Calu3 (cell line): ENCODE data around the gene MAST2.

DNA sequence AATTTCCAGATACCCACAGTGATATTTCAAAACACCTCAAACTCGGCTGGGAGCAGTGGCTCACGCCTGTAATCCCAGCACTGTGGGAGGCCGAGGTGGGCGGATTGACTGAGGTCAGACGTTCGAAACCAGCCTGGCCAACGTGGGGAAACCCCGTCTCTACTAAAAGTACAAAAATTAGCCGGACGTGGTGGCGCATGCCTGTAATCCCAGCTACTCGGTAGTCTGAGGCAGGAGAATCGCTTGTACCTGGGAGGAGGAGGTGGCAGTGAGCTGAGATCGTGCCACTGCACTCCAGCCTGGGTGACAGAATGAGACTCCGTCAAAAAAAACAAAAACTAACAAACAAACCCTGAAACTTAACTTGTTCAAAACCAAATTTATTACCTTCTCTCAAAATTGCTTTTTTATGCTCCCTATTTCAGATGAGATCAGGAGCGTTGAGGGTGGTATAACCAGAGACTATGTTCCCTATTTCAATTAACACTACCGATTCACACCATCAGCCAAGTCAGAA, 1.4 kb downstream of the TESK2 start:
- PRO-cap, result no peak

DNA sequence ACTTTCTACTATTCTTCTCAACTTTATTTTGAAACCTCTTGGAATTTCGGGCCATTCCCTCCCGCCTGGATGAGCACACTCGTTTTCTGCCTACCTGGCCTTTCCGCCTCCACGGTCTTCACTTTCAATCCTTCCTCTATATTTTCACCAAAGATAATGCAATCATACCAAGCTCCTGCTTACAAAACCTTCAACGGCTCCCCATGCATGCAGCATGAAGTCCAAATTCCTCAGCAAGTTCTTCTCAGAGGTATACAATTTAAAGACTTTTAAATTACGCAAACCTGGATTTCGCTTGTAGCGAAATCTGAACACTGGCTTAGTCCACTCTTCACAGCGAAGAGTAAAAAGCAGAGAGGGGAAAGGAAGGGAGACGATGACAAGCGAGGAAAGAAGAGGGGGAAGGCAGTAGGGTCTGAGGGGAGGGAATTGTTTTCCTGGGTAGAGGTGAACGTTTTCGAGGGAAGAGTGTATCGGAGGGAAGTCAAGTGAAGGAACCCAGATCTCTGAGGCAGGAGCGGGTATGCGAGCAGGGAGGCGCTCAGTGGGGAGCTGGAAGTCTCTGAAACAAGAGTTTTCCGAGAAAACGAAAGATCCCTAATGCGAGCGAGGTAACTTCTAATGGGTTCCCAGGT, 865 bp downstream of the TESK2 start:
- PRO-cap, result no peak

- PRO-cap, result no peak
These were observed 16.0 kb downstream of the CCDC17 start for GRCh38 chr1:45607923-45608276.

DNA sequence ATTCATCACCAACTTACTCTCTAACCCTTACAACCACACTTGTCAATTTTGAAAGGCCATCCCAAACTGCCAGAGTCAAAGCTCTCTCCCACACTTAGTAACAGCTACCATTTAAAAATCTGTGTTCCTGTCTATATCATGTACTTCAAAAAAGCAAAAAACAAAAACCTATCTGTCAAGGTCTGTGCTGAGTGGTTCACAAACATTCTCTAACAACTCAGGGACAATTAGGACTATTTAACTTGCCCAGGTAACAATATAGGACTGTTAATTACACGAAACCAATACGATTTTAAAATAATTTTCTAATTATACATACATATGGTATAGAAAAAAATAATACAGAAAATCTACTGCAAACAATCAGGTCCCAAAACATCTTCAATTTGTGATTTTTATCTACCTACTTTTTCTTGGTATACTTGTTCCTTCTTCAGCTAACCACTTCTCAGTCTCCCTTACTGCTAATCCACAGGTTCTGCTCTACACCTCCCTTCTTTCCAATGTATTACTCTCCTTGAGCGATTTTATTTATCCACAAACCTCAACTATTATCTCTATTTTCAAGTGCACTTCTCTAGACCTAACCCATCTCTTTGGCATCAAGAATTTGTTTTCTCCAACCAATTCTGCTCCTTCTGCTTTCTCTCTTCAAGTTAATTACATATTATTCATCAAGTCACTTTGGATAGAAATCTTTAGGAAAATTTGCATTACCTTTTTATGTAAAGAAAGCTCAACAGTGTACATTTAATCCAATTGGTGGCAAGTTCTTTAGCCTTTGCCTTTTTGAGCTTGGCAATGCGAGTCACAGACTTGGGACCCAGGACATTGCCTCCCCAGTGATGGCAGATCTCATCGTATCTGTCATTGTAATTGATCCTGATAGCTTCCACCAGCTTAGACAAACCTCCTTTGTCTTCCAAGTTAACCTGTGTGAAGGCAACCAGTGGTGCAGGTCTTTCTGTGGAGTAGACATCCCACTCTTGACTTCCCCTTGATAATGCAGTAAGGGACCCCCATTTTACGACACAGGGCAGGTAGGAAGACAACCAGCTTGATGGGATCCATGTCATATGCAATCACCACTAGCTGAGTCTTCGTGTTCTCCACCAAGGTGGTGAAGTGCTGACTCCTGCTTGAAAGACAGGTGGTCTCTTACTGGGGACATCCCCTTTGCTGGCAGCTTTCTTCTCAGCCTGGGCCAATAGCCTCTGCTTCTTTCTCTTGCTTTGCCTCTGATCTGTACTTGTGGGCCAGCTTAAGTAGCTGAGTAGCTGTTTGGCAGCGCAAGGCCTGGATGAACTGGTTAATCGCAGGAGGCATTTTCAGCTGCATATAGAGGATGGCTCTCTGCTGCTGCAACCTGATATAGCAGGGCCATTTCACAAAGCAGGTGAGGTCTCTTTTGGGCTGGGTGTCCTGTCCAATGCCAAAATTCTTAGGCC, 26.9 kb upstream of the CCDC17 start:
- PRO-cap, result no peak

GRCh38 chr1:45739993-45740212, 10.6 kb downstream of the IPP start:
- PRO-cap, result no peak

- PRO-cap, result bidirectional peak, plus-strand start at chr1:45803582, minus-strand start at chr1:45803459
These were observed at the start of gene MAST2 for GRCh38 chr1:45803271-45803757. Gene MAST2, plus strand, starts transcription at chr1:45803612.

DNA sequence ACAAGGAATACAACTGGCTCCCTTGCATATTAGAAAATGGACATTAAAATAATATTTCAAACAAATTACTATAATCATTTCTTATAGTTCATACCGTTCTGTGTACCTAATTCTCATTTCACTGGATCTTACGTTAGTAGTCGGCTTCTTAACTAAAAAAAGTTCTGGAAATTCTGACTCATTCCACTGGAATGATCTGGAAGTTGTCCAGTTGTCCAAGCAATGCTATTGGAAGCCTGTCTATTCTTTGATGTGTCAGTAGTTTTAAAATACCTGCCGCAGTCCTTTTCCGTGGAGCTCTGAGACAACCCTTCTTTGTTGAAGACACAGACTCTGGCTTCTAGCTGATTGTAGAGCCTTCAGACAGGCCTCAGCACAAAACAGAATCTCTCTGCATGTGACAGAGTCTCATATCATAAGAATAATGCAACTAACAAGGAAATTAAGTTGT, 89.0 kb downstream of the MAST2 start:
- PRO-cap, result bidirectional peak, plus-strand start at position 279 of the sequence, minus-strand start at position 123 of the sequence

DNA sequence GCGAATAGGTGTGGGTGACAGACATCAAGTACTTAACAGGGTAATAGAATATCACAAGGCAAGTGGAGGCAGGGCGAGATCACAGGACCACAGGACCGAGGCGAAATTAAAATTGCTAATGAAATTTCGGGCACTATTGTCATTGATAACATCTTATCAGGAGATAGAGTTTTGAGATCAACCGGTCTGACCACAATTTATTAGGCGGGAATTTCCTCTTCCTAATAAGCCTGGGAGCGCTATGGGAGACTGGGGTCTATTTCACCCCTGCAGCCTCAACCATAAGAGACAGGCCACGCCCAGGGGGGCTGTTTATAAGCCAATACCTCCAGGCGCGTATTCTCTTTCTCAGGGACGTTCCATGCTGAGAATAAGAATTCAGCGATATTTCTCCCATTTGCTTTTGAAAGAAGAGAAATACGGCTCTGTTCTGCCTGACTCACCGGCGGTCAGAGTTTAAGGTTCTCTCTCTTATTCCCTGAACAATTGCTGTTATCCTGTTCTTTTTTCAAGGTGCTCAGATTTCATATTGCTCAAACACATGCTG, 123.8 kb downstream of the MAST2 start:
- PRO-cap, result no peak

DNA sequence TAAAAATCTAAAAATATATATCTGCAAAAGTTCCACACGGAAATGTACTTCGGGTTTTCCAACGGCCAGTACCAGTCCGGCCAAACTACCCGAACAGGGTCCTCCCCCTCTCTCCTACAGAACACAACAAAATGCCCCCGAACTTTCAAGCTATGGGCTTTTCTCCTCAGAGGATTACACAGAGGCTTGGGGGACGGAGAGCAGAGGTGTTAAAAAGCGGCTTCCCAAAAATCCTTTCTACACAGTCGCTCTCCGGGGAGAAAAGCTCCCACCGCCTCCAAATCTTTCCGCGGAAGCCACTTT, 463 bp downstream of the PIK3R3 start:
- PRO-cap, result no peak

DNA sequence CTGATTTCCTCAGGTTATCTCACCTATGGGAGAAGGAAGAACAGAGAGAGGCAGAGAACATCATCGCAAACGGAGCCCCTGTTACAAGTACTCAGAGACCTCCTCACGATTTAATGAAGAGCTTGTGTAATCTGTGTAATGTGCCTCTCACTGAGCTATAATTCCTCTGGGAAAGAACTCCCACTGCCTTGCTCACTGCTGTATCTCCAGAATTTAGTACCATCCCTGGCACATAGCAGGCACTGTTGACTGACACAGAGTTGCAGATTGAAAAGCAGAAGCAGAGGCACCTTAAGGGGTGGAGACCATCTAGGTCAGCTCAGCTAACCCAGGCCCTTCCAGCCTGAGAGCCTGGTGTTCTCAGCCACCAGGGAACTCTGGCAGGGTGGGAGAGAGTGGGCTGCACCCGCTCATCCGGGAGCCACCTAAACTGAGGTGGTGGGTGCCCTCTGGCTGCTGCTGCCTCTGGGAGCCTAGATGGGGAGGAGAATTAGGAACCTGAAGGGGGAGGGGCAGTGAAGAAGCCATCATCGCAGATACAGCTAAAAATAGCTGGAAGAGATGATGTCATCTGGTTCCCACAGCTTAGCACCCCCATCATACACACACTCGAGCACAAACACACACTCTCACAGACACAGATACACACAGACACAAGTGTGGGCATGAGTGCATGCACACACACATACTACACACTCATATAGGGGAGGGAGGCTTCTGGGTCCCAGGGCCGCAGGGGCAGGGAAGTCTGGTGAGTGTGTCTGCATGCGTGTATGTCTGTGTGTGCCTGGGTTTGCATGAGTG, 1.5 kb upstream of the TSPAN1 start:
- PRO-cap, result no peak

DNA sequence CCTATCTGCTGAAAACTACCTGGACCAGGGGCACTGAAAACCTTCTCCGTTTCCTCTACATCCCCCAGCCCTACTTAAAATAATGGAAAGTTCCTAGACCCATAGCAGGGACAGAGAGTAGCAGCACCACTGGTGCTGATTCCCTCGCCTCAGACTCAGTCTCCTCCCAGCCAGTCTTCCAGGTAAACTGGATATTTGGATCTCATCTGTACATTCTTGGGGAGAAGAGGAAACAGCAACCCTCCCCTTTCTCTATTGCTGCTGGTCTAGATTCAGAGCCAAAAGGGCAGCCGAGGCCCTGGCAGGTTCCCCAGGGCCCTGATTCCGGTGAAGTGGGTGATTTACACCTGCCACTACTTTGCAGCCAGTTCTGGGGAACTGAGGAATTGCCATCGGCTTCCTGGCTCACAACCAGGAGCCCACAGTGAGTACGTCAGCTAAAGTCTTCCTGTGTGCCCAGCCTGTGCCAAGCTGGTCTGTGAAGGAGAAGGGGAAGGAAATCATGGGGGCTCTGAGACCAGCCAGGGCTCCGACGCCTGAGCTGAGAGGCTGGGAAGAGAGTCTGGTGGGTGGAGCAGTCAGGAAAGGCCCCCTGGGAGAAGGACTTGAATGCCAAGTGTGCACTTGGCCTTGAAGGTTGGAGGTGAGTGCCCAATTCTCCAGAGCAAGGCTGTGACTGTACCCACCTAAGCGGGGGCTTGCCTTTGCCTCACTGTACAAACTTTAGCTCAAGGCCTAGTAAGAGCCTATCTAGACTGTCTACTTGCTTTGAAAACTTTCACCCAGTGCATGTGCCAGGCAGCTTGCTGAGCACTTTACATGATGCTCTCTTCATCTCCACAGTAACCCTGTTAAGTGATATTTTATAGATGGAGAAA, 1.2 kb downstream of the LURAP1 start:
- PRO-cap, result no peak

DNA sequence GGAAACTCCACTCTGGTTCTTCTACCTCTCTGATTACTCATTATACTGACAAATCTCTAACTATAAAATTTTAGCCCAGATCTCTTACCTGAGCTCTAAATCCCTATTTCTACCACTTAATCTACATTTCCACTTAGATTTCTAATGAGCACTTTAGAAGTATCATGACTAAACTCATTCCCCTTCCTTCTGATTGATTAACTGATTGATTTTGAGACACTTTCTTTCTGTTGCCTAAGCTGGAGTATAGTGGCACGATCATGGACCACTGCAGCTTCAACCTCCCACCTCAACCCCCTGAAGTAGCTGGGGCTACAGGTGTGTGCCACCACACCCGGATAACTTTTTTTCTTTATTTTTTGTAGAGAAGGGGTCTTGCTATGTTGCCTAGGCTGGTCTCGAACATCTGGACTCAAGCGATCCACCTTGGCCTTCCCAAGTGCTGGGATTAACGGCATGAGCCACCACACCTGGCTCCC, 27.4 kb downstream of the LRRC41 start:
- PRO-cap, result no peak

- PRO-cap, result no peak
These were observed 15.5 kb downstream of the LRRC41 start for GRCh38 chr1:46287648-46288540.

- PRO-cap, result no peak
These were observed 21.0 kb downstream of the NSUN4 start for GRCh38 chr1:46361493-46362113.

GRCh38 chr1:46466200-46466883, 23.3 kb upstream of the DMBX1 start:
- PRO-cap, result no peak

- PRO-cap, result unidirectional peak, plus-strand start at chr1:46533053
These were observed 2.5 kb downstream of the TMEM275 start for GRCh38 chr1:46532873-46533166.

DNA sequence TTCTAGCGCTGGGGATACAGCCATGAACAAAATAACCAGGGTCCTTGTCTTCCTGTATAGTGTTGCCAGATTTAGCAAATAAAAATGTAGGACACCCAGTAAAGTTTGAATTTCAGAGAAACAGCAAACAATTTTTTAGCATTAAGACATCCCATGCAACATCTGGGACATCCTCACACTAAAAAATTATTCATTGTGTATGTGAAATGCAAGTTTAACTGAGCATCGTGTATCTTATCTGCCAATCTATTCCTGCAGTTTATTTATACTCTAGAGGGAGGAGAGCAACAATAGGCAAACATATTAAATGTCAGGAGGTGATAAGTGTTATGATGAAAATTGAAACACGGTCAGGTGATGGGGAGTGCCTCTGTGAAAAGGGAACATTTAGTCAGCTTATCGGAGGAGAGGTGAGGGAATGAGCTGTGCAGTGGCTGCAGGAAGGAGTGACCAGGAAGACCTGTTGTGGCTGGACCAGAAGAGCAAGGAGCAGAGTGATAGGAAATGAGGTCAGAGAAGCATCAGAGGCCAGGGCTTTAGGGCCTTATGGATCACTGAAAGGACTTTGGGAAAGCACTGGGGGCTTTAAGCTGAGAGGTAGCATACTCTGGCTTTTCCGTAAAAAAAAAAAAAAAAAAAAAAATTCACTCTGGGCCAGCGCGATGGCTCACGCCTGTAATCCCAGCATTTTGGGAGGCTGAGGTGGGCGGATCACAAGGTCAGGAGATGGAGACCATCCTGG, 815 bp upstream of the EFCAB14 start:
- PRO-cap, result bidirectional peak, plus-strand start at position 428 of the sequence, minus-strand start at position 448 of the sequence

DNA sequence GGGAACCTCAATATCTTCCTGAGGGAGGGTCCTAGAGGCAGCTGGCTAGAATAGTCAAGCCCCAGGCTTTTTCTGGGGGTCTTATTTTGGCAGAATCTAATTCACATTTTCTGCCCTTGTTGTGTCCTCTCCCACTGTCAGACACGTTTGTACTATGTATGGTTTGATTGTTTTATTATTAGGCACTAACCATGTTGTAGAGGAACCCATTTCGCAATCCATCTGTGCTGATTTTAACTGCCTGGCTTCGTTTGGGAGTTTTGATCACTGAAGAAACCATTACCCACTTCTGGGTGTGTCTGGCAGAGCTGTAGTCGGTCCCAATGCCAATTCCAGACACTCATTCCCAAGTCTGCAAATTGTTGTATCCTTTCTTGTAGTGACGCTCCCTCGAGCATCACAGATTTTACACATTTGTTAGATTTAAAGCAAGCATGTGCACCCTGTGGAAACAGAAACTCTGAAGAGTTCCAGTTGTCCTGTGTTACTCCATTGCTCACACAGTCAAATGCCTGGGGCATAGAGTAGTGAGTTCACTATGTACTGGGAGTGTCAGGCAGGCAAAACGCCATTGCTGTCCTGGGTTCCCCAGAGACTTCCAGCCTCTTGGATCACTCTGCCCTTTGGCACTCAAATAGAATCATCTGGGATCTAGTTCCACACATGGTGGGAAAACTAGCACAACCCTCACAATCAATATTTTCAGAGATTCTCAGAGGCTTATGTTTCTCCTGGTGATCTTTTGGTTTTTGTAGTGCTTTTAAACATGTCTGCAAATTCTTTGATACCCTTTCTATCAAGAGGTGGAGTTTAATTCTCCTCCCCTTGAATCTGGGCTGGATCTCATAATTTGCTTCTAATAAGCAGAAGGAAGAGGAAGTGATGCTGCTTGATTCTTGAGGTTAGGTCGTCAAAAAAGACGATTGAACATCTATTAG, 31.1 kb upstream of the EFCAB14 start:
- PRO-cap, result no peak

DNA sequence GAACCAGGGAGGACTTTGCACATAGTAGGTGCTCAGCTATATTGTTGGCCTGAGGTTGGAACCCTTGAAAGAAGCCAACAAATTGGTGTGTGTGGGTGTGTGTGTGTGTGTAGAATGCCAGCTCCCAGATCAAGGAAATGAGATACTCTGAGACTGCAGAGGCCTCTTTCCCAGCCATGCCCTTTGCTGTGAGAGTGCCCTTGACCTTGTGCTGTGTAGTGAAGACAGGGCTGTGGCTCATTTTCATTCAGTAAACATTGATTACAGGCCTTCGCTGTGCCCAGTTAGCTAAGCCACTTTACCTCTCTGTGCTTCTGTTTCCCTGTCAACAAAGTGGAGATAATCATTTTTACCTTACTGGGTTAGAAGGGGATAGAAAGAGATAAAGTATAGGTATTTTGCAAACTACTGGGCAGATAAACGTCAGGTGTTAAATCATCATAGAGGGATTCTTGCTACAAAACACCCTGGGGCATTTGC, 3.3 kb downstream of the CYP4B1 start:
- PRO-cap, result no peak

- PRO-cap, result no peak
These were observed 48.6 kb downstream of the CYP4B1 start for GRCh38 chr1:46847328-46847958.